ENCODE data around the gene TP53BP2.

DNA sequence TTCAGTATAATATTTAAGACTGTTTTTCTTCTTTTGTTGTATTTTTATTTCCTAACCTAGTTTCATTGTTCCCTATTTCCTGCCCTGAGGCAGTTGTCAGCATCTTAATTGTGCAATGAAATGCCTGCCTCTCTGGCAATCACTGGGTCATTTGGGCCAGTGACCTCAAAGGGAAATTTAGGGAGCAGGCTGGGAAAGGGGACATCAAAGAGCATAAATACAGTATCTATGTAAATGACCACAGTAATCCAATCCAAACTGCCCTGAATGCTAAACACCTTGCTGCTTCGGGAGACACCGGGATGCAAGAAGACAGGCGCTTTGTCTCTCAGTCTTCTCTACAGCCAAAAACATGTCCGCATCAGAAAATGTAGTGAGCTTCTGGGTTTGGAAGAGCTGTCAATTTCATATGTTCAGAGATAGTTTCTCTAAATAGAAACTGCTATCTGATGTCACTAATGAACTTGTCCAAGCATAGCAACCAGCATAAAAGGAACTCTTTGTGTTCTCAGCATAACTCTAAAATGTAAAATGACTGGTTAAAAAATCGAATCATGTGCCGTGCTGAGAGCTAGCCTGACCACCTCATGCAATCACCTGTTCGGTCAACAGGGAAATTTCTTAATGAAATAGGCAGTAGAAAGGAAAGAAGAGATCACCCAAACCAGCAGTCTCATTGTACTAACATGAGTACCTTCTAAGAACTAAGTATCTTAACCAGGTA is 147.6 kb downstream of the TLR5 start:
- PRO-cap = no peak
- RAMPAGE, long total RNA, 3 experiments = no peak in any of the 3 experiments

DNA sequence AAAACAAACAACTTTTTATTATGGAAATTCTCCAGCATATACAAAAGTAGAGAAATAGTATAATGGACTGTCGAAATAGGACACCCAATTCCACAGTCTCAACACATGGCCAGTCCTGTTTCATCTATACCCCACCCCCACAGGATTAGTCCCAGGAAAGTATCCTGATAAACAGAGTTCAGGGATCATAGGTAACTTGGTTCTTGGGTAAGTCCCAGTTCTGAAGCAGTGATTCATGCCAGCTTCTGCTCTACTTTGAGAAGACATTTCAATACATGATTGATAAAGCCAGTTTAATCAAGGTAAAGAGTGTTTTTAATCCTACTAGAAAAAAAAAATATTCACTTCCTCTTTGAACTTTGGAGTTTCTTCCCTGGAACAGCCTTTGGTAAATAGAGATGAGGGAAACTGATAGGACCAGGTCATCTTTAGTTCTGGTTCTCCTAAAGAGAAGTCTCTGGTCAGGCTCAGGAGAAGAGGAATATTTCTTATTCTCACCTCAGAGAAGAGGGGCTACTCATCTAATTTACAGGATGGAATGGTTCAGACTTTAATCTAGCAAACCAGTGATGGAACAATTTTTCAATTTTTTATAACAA is 142.4 kb downstream of the TLR5 start:
- PRO-cap = no peak
- RAMPAGE, long total RNA, 3 experiments = no peak in any of the 3 experiments

DNA sequence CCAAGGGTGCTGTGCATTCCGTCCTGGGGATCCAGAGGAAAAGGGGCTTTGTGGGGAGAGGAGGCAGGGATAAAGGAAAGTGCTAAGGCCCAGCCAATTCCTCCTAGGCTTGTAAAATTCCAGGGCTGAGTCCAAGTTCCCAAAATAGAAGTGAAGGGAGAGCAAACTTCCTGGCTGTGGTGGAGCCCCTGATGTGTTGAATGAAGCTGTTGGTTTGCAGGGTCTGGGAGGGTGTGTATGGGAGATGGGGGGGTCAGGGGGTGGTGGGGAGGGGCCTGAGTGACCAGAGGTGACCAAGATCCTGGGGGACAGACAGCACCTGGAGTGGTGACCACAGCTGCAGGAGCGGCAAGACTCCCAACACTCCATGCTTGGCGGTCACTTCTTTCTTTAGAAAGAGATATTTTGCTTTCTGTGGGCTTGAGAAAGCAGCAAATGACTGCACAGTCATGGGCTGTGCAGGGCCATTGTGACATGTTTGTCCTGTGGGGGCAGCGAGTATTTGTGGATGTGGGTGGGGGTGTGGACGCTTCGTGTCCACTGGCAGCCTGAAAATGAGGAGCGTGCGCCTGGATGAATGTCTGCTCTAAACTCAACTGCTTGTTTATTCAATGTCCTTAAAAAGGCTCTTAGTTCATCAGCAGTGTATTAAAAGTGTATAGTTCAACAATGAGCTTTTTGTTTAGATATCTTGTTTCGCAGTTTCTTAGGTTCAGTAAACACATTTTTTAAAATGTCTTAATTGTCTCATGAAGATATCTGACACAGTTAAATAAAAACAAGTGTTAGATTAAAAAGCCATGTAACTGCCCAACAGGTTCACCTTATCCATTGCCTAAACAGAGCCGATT is 68.2 kb downstream of the TLR5 start:
- PRO-cap = no peak
- RAMPAGE, long total RNA, 3 experiments = no peak in any of the 3 experiments

DNA sequence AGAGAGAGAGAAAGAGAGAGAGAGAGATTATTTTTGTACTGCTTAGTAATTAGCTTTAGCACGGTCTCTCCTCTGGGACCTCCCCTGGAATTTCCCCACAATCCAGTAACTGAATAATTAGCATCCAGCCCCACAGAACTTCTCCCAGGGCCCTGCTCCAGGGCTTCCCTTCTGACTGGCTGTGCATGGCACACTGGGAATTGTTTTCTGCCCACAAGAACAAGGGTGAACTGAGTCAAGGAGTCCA is 1.3 kb downstream of the TLR5 start:
- PRO-cap = no peak
- RAMPAGE, long total RNA, 3 experiments = no peak in any of the 3 experiments

- PRO-cap = no peak
- RAMPAGE, long total RNA, 3 experiments = no peak in any of the 3 experiments
Observed at GRCh38 chr1:223142094-223142523, 939 bp downstream of the TLR5 start.

- PRO-cap = no peak
- RAMPAGE, long total RNA, 3 experiments = no peak in any of the 3 experiments
Observed at GRCh38 chr1:223288730-223289261, 75.2 kb downstream of the SUSD4 start.

GRCh38 chr1:223652277-223653154 is 13.0 kb downstream of the CAPN8 start:
- PRO-cap = no peak
- RAMPAGE, long total RNA, 3 experiments = no peak in any of the 3 experiments

GRCh38 chr1:223705950-223706922 is 6.1 kb upstream of the CAPN2 start:
- PRO-cap = no peak
- RAMPAGE, long total RNA, 3 experiments = no peak in any of the 3 experiments

DNA sequence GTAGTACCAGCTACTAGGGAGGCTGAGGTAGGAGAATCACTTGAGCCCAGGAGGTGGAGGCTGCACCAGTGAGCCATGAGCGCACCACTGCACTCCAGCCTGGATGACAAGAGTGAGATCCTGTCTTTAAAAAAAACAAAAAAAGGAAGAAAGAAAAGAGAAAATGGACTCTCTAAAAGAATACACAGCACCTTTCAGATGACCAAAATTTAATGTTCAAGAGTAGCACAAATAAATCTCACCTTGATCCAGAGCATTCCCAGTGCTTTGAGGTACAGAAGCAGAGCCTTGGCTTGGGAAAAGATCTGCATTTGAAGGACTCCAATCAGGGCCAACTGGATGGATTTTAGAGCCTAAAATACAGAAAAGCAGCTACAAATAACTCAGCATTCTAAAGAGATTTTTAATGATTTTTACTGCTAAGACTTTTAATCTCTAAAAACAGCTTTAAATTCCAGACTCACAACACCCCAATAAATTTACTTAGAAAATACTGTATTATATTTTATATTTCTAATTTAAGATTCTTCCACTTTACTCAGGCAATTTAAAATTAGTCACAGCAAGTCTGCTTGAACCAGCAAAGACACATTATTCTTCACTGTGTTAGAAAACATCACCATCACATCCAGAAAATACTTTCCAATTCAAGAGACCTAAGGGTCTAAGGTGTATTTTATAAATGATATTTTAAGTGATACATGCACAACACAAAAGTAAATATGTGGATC is 45.1 kb downstream of the TP53BP2 start:
- PRO-cap = no peak
- RAMPAGE, long total RNA, 3 experiments = no peak in any of the 3 experiments

GRCh38 chr1:223813737-223814551 is 31.8 kb downstream of the TP53BP2 start:
- PRO-cap = no peak
- RAMPAGE, long total RNA, 3 experiments = no peak in any of the 3 experiments

GRCh38 chr1:223845202-223845795 is 448 bp downstream of the TP53BP2 start:
- PRO-cap = unidirectional peak, minus-strand start at chr1:223845591
- RAMPAGE, long total RNA, 3 experiments = no peak in any of the 3 experiments

GRCh38 chr1:223845796-223846626 is at the start of gene TP53BP2:
Gene TP53BP2, minus strand, starts transcription at chr1:223845947.
- PRO-cap = bidirectional peak, plus-strand start at chr1:223846091, minus-strand start at chr1:223845947; bidirectional peak, plus-strand start at chr1:223846135, minus-strand start at chr1:223846139
- RAMPAGE, long total RNA, 3 experiments = start-site peak on the plus strand in 2 of 3 experiments, at chr1:223846082-223846135 at its widest, 6 to 11 reads per replicate

DNA sequence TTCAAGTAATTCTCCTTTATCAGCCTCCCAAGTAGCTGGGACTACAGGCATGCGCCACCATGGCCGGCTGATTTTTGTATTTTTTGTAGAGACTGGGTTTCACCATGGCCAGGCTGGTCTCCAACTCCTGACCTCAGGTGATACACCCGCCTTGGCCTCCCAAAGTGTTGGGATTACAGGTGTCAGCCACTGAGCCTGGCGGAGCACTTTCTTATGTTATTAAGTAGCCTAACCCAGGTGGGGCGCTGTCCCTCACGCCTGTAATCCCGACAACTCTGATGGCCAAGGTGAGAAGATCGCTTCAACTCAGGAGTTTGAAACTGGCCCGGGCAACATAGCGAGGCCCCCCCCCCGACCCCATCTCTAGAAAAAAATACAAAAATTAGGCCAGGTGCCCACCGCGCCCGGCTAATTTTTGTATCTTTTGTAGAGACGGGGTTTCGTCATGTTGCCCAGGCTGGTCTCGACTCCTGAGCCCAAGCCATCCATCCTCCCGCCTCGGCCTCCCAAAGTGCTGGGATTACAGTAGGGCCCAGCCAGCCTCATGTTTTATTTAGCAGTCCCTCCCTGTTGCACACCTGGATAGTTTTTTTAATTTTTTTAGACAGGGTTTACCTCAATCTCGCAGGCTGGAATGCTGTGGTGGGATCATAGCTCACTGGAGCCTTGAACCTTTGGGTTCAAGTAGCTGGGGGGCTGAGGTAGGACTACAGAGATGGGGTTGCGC is 122.1 kb upstream of the FBXO28 start:
- PRO-cap = no peak
- RAMPAGE, long total RNA, 3 experiments = no peak in any of the 3 experiments

DNA sequence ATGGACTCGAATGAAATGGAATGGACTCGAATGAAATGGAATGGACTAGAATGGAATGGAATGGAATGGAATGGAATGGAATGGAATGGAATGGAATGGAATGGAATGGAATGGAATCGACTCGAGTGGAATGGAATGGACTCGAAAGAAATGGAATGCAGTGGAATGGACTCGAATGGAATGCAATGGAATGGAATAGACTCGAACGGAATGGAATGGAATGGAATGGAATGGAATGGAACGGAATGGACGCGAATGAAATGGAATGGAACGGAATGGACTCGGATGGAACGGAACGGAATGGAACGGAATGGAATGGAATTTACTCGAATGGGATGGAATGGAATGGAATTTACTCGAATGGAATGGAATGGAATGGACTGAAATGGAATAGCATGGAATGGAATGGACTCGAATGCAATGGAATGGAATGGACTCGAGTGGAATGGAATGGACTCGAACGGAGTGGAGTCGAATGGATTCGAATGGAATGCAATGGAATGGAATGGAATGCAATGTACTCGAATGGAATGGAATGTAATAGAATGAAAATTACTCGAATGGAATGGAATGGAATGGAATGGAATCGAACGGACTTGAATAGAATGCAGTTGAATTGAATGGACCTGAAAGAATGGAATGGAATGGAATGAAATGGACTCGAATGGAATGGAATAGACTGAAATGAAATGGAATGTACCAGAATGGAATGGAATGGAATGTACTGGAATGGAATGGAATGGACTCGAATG is 100.1 kb upstream of the FBXO28 start:
- PRO-cap = no peak
- RAMPAGE, long total RNA, 3 experiments = no peak in any of the 3 experiments

- PRO-cap = no peak
- RAMPAGE, long total RNA, 3 experiments = no peak in any of the 3 experiments
Observed at GRCh38 chr1:224063711-224064156, 50.2 kb upstream of the FBXO28 start.

GRCh38 chr1:224168668-224169513 is 14.1 kb upstream of the DEGS1 start:
- PRO-cap = no peak
- RAMPAGE, long total RNA, 3 experiments = no peak in any of the 3 experiments

DNA sequence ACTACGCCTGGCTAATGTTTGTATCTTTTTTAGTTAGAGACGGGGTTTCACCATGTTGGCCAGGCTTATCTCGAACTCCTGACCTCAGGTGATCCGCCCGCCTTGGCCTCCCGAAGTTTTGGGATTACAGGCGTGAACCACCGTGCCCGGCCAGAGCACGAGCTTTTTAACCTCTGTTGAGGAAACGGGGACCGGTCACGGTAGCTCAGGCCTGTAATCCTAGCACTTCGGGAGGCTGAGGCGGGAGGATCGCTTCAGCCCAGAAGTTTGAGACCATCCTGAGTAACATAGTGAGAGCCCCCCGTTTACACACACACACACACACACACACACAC is 1.6 kb downstream of the DEGS1 start:
- PRO-cap = no peak
- RAMPAGE, long total RNA, 3 experiments = no peak in any of the 3 experiments

DNA sequence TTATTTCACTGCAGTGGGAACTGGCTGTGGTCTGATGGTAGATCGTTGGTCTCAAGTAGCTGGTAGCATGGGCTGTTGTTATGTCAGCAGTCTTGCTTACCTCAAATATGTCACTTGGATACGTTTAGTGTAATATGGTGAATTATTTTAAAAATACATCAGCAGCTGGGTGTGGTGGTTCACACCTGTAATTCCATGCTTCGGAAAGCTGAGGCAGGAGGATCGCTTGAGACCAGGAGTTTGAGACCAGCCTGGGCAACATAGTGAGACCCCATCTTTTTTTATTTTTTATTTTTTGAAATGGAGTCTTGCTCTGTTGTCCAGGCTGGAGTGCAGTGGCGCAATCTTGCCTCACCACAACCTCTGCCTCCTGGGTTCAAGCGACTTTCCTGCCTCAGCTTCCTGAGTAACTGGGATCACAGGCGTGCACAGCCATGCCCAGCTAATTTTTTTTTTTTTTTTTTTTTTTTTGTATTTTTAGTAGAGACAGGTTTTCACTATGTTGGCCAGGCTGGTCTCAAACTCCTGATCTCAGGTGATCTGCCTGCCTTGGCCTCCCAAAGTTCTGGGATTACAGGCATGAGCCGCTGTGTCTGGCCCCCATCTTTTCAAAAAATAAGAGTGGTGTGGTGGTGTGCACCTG is 10.6 kb downstream of the DEGS1 start:
- PRO-cap = no peak
- RAMPAGE, long total RNA, 3 experiments = no peak in any of the 3 experiments

DNA sequence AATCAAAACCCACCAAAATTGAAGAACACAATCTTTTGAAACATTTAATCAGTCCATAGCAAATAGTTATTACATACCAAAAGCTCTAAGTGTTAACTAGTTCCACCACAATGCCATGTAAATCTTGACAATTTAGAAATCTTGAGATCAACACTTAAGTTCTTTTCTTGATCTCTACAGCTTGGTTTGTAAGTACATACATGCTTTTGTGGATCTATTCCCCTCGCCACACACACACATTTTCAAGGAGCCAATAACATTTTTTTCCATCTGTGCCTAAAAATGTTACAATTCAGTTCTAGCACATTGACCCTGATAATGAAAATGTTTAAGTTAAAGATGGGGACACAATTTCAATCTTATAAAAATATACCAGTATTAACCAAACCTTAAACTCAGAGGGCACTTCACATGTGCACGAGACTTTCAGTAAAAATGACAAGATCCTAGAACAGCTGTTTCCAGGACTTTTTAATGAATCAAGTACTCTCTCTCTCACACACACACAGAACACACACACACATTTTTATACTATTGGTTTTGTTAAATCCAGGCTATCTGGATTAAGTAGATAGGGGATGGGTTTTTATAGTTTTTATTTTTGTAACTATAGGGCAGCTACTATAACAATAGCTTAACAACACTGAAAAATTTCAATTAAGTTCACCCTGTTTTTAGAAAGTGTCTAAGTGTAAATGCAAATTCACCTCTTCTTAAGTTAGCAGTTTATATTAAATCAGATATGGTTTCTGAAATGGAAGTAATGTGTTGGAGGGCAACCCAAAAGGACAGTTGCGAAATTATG is 29.0 kb downstream of the CNIH4 start:
- PRO-cap = no peak
- RAMPAGE, long total RNA, 3 experiments = no peak in any of the 3 experiments

GRCh38 chr1:224411654-224412315 is 22.8 kb downstream of the WDR26 start:
- PRO-cap = no peak
- RAMPAGE, long total RNA, 3 experiments = no peak in any of the 3 experiments

Measured in gastrocnemius medialis (tissue), 3 donors.